ENCODE measurements around the genes KATNA1 and RAET1L.

DNA sequence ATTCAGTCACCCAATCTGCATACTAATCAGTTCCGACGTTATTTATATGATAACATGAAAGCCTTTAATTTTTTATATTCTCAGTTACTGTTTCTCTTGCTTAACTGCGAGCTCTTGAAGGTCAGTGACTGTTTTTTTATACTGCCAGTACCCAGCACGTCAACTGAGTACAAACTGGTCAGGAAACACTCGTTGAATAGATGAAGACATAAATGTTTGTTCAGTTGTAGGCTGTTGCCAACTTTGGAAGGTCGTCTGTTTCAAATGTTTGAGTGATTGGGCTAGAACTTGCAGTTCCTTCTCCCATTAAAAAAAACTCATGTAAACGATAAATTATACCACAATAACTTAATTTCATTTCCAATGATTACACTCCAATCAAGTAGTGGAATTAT lies 80.9 kb downstream of the SASH1 start:
- PRO-cap: no peak

GRCh38 chr6:148451555-148452238 lies 109.1 kb downstream of the SASH1 start:
- PRO-cap: no peak

DNA sequence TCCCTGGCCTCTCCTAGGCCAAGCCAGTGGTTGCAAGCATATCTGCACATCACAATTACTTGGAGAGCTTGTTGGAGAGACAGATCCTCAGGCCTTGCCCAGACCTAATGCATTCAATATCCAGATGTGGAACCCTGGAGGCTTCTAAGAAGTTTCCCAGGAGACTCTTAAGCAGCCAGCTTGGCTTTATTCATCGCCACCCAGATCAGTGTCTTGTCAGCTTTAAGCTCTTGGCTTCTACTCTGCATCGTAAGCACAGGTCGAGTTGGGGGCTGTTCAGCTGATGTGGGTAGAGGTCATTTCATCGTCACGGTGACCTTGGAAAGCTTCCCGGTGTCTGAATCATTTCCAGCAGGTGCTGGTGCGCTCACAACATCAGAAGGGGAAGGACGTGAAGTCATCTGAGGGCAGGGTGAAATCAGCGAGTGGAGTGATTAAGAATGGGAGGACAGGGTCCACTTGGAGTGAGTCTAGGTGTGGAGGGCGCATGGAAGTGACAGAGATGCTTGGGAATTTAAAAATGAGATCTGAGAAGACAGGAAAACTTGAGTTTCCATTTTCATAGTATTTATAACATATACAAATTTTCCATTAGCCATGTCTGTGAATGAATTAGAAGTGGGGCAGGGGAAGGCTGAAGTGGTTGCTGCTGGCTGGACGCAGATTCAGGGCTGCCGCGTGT lies 112.6 kb downstream of the SASH1 start:
- PRO-cap: no peak

DNA sequence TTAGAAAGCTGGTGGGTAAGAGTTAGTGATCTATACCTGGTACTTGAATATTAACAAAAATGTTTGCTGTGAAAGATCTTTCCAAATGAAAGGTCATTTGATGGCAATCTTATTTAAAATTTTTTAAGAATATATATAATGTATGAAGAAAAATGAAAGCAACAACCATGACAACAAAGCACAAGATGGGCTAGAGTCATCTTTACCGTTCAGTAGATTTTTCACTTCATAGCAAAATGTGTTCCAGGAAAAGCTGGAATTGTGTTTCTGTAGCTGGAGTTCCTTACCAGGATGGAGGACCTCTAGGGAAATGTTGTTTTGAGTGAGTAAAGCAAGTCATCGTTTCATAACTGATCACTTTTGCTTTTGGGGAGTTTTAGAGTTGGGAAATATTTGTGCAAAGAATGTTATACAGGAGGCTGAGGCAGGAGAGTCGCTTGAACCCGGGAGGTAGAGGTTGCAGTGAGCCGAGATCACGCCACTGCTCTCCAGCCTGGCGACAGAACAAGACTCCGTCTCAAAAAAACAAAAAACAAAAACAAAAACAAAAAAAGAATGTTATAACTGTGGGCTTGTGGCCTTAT lies 151.6 kb downstream of the SASH1 start:
- PRO-cap: no peak

DNA sequence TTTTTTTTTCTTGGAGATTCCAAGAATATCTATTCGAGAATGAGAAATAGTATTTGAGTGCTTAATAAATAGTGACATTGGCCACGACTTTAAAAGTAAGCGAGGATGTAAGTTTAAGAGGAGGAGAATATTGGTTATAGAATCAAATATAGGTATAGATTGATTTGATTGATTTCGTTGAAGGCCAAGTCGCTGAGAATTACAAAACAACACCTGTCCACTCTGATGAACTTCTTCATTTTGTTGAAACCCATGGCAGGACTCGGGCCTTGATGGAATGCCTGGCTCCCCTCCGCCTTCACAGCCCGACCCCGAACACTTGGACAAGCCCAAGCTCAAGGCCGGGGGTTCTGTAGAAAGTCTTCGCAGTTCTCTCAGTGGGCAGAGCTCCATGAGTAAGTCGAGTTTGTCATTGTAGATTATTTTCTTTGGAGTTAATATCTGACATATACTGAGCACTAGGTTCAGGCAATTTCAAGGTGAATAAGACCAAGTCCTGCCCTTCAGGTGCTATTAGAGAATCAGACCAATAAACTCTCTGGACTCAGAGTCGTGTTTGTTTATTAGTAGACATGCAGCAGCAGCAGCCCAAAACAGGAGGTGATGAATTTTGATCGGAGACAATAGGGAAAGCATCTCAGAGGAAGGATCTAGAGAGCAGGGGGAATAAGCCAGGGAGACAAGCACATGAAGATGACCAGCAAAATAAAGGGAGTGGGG lies 188.8 kb downstream of the SASH1 start:
- PRO-cap: no peak

DNA sequence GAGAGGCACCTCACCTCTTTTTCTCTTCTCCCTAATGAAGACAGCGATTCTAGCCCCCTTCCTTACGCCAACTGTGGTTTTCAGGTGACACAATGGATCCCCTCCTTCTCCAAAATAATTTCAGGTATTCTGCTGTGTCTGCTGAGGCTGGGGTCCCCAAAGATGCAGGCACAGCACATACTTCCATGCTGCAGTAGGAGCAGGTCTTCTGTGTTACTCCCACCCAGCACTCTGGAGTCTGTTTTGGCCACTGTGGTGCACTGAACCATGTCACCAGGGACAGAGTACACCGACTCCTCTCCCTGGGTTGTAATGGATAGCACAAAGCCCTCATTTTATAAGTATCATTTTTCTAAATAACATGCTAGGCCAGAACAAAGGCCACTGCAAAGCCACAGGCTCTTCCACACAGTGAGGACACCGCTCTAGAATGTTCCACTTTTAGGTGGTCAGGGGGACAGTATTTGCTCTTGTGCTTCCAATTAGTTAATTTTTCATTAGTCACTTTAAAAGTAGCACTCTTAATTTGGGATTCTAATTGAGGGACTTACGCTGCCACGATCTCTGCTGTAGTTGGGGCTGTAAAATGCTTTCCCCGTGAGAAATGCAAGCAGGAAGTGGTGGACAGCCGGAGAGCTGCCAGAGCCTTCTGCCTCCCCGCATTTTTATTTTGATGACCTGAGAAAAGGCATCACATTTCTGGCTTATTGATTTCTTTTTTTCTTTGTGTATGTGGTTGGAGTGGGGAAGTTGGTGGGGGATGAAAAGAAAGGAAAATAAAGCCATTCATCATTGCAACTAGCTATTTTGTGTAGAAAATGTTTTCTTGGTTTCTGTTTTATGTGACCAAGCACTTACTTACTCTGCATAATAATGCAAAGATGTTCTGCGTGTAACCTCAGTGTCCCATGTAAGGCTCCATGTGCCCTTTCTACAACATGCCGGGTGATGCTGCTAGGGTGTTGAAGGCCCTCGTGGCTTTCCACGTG lies 195.7 kb downstream of the SASH1 start:
- PRO-cap: no peak

- PRO-cap: no peak
These were observed 63.9 kb upstream of the UST start for GRCh38 chr6:148682903-148683447.

DNA sequence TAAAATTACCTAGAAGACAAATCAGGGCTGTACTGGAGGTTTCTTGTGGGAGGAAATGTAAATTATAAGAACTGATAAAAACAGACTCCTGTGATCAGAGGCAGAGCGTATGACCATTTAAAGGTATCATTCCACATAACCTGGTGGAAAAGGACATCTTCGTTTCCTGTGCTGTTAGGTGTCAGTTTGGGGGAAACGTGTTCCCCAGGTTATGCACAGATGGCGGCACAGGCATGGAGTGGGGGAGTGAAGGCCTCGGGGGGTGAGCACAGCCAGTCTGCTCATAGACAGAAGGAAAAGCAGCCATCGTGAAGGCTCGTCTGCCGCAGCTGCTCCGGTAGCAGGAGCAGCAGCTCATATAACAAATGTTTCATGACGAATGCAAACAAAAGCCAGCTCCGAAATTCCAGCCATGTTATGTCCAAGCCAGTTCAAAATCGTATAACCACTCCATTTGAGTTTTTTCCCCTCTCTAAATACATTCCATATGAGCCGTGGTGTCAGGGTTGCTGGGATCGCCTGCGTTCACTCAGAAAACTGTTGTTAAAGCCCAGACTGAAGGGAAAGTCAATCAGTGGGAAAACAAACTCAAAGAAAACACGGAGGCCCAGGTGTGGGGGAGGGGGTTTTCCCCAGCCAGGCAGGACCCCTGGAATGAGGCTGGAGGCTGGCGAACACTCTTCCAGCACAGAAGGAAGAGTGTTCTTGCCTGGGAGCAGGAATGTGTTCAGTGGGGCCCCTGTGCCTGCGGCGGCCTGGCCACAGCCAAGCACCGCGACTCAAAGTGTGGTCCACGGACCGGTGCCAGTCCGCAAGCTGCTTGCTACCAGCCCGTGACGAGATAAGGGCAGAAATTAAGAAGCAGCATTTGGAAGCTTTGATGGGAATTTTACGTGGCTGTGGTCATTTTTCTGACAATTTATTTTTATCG lies 280.4 kb upstream of the TAB2 start:
- PRO-cap: no peak

- PRO-cap: no peak
These were observed 177.1 kb upstream of the TAB2 start for GRCh38 chr6:149139967-149141181.

GRCh38 chr6:149318857-149319218 lies 1.3 kb downstream of the TAB2 start:
- PRO-cap: no peak

- PRO-cap: no peak
These were observed 14.0 kb downstream of the TAB2 start for GRCh38 chr6:149331057-149332275.

- PRO-cap: no peak
These were observed 30.4 kb downstream of the TAB2 start for GRCh38 chr6:149347874-149348439.

- PRO-cap: no peak
These were observed 21.4 kb upstream of the SUMO4 start for GRCh38 chr6:149378491-149379183.

- PRO-cap: no peak
These were observed 576 bp upstream of the ZC3H12D start for GRCh38 chr6:149485336-149485844.

DNA sequence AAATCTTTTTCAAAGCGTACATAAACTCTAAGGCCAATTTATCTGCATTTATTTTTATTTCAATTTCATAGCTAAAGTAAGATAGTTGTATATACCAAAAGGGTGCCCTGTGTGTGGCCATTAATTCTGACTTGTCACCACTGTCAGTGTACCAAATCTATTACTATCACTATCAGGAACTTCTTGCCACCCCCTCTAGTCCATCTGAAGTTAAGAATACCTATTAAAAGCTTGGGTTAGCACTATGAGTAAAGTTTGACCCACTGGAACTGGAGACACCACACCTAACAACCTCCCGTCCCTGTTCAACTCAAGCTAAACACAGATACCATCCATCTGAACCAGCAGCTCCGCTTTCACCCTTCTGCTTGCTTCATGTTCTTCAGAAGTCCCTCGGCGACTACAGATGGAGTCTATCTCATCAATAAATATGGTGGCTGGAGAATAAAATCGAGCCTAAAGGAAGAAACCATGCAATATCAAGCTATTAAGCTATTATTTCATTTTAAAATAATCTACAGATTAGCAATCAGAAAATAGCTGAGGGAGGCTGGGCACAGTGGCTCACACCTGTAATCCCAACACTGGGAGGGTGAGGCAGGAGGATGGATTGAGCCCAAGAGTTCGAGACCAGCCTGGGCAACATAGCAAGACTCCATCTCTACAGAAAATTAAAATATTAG lies 31.9 kb downstream of the GINM1 start:
- PRO-cap: no peak

DNA sequence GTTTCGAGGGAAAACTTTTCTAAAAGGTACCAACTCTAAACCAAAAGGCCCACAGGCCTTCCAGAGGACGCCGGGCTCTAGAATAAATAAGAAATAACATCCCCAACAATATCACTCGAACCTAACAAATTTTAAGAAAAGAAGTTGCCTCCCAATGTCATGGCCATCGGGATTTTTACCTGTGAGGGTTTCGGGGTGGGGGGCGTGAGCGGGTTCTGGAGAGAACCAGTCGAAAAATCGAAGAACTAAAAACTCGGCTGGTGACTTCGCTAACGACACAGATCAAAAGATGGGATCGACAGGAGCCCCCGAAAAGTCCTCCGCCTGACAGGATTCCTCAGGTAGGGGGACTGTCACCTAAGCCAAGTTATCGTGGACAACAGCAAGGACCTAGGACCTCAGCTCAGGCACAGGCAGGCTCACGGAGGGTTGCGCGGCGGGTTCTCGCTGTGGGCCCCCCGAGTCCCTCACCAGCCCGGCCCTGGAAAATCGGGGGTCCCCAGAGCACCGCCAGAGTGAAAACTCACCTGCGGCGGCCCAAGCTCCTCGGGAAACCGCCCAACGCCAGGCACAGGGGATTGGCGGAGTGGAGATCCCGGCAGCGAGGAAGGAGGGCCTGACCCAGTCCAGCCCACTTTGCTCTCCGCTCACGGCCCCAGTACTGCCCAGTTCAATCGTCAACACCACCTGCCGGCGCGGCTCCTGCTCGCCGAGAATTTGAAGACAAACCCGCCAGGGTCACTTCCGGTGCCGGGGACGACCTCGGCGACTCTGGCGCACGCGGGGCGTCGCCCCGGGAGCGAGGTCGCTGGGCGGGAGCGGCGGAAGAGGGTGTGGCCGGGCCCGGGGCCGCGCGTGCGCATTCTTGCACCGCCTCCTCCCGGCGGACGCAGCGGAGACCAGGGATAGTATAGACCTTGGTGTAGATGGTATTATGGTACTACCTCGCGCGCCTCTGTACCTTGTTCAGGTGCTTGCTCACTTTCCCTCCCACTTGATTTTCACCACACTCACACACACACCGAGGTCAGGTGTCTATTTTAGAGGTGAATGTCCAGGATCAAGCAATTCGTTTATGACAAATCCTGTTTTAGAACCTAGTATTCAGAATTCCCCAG lies at the start of gene KATNA1:
Gene KATNA1, minus strand, starts transcription at position 773 of the 1,118 bp plus-strand sequence.
- PRO-cap: bidirectional peak, plus-strand start at position 862 of the sequence, minus-strand start at position 692 of the sequence

- PRO-cap: no peak
These were observed 8.6 kb downstream of the LRP11 start for GRCh38 chr6:149855469-149856126.

DNA sequence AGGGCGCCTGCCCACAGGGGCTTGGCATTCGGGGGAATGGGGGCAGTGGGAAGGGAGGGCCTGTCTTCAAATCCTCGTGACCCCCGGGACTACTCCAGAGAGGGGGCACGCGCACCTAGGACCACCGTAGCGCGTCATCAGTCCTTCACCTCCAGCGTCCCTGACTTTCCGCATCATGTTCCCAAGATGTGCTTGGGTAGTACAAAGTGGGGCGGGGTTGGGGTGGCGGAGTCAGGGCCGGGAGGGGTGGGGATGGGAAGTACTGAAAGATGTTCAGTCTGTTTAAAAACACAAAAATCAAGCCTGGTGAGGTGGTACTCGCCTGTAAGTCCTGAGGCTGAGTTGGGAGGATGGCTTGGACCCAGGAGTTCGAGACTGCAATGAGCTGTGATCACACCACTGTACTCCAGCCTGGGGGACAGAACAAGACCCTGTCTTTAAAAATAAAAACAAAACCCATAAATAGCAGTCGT lies 440 bp upstream of the LRP11 start:
- PRO-cap: unidirectional peak, minus-strand start at position 190 of the sequence

- PRO-cap: no peak
These were observed at the start of gene RAET1L for GRCh38 chr6:150025360-150025919. Gene RAET1L, minus strand, starts transcription at chr6:150025532.

GRCh38 chr6:150297218-150297535 lies 71.6 kb upstream of the IYD start:
- PRO-cap: no peak

Measured in osteocyte (in vitro differentiated cells).